Gastrocnemius medialis (tissue), 3 donors: Measurements from ENCODE around the genes DAG1, BSN, GMPPB and GNAI2.

DNA sequence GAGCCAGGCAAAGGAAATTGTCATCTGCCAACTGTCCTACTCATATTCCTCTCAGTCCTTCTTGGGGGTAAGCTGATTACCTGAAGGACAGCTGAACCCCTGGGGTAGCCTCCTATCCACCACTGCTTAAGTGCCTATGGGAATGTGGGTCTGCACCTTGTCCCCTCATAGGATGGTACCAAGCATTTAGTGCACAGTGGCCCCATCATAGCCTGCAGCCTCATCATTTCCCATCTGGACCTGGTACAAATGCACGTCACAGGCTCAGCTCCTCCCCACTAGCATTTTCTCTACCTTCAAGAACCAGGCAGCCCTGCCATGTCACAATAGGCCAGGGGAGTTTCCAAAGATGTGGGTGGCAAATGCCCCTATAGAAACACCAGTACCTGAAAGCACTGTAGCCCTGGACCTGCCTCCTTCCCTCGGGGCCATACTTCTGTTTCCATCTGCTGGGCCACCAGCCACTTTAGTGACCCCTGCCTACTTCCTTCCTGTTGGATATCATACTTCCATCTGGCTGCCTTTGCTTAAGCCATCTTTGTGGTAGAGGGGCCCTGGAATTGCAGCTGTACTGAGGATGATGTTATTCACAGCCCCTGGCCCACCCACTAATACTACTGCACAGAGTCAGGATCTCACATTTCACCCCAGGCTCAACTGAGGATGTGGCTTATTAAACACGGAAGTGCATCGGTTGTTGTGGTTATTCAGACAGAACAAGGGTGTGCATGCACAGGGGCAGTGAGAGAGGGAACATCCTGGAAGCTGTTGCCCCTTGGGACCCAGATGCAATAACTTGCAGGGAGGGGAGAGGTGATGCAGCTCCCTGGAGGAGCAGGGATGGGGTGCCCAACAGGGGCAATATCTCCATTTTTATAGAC is 3.8 kb downstream of the TCTA start:
- PRO-cap: no peak
- RAMPAGE, long total RNA, 3 experiments: no peak in any of the 3 experiments

DNA sequence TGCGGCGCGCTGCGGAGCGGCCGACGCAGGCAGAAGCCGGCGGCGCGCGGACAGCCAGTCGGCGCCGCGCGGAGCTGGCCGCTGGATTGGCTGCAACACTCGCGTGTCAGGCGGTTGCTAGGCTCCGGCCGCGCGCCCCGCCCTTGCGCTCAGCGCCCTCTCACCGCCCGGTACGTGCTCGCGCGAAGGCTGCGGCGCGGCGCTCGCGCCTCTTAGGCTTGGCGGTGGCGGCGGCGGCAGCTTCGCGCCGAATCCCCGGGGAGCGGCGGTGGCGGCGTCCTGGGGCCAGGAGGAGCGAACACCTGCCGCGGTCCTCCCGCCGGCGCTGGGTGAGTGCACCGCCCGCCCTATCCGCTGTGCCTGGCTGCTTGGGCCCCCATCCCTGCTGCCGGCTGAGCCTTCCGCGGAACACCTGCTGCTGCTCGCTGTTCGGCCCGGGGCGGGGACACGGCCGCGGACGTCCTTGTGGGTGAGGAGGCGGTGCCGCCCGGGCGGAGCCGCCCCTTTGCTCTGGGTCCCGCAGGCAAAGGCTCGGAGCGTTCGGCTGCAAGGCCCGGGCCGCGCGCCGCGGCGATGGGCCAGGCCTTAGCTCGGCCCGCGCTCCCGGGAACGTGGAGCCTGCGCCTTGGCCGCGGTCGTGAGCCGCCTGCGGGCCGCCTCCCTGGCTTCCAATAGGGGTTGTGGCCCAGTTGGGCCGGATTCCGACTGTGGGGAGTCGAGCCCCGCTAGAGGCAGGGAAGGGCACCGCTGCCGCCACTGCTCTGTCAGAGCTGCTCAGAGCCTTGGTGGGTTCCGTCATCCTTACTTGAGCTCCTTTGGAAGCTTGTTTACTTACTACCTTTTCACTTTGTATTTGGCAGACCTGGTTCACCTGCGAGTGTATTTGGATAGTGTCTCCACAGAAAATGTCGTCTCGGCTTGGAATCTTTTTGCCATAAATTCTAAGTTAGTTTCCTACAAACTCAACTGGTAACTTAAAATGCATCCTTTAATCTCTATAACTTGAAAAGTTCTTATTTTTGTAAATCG is at the start of gene DAG1:
Gene DAG1, plus strand, starts transcription at position 163 of the 1,029 bp plus-strand sequence.
- PRO-cap: bidirectional peak, plus-strand start at position 32 of the sequence, minus-strand start outside the sequence; bidirectional peak, plus-strand start at position 526 of the sequence, minus-strand start at position 394 of the sequence
- RAMPAGE, long total RNA, 3 experiments: no peak in any of the 3 experiments

DNA sequence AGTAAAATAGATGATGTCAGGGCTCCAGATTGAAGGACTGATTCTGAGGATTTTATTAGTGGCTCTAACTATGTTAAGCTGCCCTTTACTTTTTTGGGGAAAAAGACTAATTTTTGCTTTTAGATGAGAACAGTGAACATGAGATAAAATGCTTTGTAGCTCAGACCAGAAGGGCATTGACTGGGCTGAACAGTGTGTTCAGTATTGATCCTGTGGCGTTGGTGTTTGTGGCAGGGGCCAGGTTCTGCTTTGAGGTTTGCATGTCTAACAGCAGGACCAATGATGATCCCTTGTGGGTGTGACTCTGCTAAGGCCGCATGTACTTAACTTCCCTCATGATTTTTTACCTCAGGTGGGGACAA is 34.5 kb upstream of the BSN start:
- PRO-cap: no peak
- RAMPAGE, long total RNA, 3 experiments: no peak in any of the 3 experiments

DNA sequence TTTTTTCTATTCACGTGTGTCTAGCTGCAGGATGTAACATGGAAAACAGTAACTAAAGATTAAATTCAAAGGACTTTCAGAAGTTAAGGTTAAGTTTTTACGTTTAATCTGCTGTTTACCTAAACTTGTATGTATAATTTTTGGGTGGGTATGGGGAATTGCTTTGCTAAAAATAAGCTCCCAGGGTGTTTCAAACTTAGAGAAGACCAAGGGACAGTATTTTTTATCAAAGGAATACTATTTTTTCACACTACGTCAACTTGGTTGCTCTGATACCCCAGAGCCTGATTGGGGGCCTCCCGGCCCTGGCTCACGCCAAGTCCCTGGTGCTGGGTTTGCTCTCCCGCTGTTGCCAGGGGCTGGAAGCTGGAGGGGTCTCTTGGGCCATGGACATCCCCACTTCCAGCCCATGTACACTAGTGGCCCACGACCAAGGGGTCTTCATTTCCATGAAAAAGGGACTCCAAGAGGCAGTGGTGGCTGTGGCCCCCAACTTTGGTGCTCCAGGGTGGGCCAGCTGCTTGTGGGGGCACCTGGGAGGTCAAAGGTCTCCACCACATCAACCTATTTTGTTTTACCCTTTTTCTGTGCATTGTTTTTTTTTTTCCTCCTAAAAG is 20.6 kb upstream of the BSN start:
- PRO-cap: no peak
- RAMPAGE, long total RNA, 3 experiments: no peak in any of the 3 experiments

DNA sequence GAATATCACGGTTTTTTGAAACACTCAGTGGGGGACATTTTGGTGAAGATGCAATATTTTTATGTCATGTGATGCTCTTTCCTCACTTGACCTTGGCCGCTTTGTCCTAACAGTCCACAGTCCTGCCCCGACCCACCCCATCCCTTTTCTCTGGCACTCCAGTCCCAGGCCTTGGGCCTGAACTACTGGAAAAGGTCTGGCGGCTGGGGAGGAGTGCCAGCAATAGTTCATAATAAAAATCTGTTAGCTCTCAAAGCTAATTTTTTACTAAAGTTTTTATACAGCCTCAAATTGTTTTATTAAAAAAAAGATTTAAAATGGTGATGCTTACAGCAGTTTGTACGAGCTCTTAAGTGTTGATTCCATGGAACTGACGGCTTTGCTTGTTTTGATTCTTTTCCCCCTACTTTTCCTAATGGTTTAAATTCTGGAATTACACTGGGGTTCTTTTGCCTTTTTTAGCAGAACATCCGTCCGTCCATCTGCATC is 20.0 kb upstream of the BSN start:
- PRO-cap: no peak
- RAMPAGE, long total RNA, 3 experiments: no peak in any of the 3 experiments

GRCh38 chr3:49553758-49554683 is at the start of gene BSN:
TSS of gene BSN (plus strand) at chr3:49554477.
- PRO-cap: bidirectional peak, plus-strand start at chr3:49554474, minus-strand start at chr3:49554330
- RAMPAGE, long total RNA, 3 experiments: no peak in any of the 3 experiments

- PRO-cap: no peak
- RAMPAGE, long total RNA, 3 experiments: no peak in any of the 3 experiments
Observed at GRCh38 chr3:49666507-49667028, 7.6 kb upstream of the APEH start.

DNA sequence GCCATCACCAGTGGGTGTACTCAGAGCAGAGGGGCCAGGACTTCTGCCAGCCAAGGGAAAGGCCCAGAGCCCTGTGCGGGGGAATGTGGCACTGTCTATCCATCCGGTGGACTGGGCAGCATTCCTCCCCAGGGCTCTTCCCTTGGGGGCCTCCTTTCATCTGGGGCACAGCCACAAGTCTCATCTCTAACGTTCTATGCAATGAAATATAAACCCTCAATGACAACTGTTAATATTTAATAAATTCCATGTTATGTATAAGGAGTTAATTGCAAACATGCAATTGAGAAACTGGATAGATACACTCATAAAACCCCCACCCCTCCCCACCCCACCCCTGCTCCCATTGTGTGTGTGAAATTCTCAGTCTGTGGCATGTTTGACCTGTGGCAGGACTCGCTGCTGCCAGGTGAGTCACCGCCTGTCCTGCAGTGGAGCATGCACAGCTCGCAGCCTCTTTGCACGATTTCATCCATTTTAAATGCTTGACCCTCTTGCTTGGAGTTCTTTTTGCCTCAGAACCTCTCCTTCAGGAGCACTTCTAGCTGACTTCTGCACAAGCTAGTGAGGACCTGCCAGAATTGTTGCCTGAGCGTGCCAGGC is 5.4 kb upstream of the APEH start:
- PRO-cap: no peak
- RAMPAGE, long total RNA, 3 experiments: no peak in any of the 3 experiments

- PRO-cap: no peak
- RAMPAGE, long total RNA, 3 experiments: no peak in any of the 3 experiments
Observed at GRCh38 chr3:49691392-49691741, 2.0 kb downstream of the RNF123 start.

- PRO-cap: no peak
- RAMPAGE, long total RNA, 3 experiments: no peak in any of the 3 experiments
Observed at GRCh38 chr3:49720149-49720869, 825 bp upstream of the AMIGO3 start.

GRCh38 chr3:49723665-49724625 is at the start of gene GMPPB:
TSS of gene GMPPB (minus strand) at chr3:49723951.
- PRO-cap: bidirectional peak, plus-strand start at chr3:49724219, minus-strand start at chr3:49723950
- RAMPAGE, long total RNA, 3 experiments: start-site peak on the minus strand in 2 of 3 experiments, at chr3:49723928-49723956 at its widest, 43 to 96 reads per replicate

DNA sequence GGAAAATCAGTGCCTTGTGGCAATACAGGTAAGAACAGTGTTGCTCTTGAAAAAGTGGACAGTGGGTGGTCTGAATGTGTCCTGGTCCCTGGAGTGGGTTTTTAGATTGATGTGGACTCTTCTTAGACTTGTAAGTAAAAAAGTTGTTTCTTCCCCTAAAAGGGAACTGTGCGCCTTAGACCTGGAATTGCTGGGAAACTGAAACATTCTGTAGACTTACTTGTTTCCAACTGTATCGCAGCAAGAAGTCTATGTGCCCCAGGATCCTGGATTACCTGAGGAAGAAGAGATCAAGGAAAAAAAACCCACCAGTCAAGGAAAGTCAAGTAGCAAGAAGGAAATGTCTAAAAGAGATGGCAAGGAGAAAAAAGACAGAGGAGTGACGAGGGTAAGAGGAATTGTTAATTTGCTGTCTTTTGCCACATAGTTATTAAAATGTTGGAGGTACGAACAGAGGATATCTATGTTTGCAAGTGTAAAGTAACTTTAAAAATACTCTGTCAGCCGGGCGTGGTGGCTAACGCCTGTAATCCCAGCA is 26.9 kb upstream of the RBM5 start:
- PRO-cap: no peak
- RAMPAGE, long total RNA, 3 experiments: no peak in any of the 3 experiments

GRCh38 chr3:50102102-50102887 is 13.6 kb downstream of the RBM5 start:
- PRO-cap: no peak
- RAMPAGE, long total RNA, 3 experiments: no peak in any of the 3 experiments

GRCh38 chr3:50157743-50158572 is 2.8 kb downstream of the SEMA3F start:
- PRO-cap: no peak
- RAMPAGE, long total RNA, 3 experiments: no peak in any of the 3 experiments

- PRO-cap: no peak
- RAMPAGE, long total RNA, 3 experiments: no peak in any of the 3 experiments
Observed at GRCh38 chr3:50173624-50174229, 17.7 kb upstream of the GNAT1 start.

DNA sequence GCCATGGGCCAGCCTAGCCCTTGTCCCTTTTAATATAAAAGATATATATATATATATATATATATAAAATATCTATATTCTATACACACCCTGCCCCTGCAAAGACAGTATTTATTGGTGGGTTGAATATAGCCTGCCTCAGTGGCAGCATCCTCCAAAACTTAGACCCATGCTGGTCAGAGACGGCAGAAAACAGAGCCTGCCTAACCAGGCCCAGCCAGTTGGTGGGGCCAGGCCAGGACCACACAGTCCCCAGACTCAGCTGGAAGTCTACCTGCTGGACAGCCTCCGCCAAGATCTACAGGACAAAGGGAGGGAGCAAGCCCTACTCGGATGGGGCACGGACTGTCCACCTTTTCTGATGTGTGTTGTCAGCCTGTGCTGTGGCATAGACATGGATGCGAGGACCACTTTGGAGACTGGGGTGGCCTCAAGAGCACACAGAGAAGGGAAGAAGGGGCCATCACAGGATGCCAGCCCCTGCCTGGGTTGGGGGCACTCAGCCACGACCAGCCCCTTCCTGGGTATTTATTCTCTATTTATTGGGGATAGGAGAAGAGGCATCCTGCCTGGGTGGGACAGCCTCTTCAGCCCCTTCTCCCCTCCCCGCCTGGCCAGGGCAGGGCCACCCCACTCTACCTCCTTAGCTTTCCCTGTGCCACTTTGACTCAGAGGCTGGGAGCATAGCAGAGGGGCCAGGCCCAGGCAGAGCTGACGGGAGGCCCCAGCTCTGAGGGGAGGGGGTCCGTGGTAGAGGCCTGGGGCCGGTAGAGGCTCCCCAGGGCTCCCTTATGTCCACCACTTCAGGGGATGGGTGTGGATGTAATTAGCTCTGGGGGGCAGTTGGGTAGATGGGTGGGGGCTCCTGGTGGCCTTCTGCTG is 3.0 kb upstream of the GNAT1 start:
- PRO-cap: no peak
- RAMPAGE, long total RNA, 3 experiments: no peak in any of the 3 experiments

- PRO-cap: bidirectional peak, plus-strand start at chr3:50236204, minus-strand start at chr3:50235801
- RAMPAGE, long total RNA, 3 experiments: no peak in any of the 3 experiments
Observed at GRCh38 chr3:50235488-50236731, at the start of gene GNAI2. TSS of gene GNAI2 (plus strand) at chr3:50236204.

DNA sequence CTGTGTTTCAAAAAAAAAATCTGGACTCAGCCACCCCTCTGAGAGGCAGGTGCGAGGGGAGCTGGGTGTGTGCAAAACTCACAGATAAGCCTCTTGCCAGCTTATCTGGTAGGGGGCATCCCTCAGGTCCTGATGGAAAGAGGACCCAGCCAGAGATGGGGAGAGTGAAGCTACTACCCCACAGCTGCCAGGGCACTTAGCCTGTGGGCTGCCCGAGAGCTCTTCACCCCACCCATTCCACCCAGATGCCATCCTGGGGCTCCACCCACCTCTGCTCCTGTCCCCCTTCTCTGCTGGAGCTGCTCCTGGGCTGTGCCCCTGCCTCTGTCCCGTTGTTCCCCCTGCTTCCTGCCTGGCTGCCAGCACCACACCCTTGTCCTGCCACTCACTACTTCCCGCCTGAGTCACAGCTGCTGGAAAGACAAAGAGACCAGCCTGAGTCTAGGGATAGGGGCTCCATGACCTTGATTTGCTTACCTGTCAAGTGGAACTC is 12.3 kb downstream of the GNAI2 start:
- PRO-cap: bidirectional peak, plus-strand start at position 402 of the sequence, minus-strand start at position 314 of the sequence
- RAMPAGE, long total RNA, 3 experiments: no peak in any of the 3 experiments

DNA sequence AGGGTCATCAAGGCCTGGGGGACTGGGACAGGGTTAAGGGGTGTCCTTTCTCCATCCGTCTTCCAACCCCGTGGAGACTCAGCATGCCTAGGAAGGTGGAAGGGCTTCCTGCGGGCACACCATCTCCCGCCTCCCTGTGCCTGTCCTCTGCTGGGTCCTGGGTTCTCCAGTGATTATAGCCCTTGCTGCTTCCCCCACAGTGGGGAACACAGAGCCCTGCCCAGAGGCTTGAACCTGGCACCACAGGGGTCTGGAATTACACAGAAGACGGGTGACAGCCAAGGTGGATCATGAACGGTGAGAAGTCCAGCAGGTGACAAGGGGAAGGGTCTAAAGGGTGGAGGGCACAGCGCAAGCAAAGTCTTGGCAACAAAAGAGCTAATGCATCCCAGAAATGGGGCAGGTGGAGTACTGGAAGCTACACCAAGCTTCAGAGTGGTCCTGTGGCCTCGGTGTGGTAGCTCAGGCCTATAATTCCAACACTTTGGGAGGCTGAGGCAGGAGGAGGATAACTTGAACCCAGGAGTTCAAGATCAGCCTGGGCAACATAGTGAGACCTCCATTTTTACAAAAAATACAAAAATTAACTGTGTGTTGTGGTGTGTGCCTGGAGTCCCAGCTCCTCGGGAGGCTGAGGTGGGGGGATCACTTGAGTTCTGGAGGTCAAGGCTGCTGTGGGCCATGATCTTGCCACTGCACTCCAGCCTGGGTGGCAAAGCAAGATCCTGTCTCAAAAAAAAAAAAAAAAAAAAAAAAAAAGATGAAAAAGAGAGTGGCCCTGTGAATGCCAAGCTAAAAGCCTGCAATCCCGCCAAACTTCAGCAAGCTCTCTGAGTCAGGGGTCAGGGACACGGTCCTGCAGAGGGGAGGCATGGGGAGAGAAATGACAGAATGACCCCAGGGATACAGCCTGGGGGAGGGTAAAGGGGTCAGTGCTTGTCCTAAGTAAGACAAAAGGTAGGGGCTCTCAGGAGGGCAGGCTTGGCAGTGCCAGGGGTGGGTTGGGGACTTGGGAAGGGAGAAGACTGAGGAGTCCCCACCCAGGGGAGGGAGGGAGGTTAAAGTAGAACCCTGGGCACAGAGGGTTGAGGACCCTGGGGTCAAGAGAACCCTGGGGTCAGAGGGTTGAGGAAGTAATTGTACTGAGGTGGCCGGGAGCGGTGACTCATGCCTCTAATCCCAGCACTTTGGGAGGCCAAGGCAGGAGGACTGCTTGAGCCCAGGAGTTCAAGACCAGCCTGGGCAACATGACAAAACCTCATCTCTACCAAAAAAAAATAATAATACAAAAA is 5.7 kb upstream of the SEMA3B start:
- PRO-cap: no peak
- RAMPAGE, long total RNA, 3 experiments: no peak in any of the 3 experiments

DNA sequence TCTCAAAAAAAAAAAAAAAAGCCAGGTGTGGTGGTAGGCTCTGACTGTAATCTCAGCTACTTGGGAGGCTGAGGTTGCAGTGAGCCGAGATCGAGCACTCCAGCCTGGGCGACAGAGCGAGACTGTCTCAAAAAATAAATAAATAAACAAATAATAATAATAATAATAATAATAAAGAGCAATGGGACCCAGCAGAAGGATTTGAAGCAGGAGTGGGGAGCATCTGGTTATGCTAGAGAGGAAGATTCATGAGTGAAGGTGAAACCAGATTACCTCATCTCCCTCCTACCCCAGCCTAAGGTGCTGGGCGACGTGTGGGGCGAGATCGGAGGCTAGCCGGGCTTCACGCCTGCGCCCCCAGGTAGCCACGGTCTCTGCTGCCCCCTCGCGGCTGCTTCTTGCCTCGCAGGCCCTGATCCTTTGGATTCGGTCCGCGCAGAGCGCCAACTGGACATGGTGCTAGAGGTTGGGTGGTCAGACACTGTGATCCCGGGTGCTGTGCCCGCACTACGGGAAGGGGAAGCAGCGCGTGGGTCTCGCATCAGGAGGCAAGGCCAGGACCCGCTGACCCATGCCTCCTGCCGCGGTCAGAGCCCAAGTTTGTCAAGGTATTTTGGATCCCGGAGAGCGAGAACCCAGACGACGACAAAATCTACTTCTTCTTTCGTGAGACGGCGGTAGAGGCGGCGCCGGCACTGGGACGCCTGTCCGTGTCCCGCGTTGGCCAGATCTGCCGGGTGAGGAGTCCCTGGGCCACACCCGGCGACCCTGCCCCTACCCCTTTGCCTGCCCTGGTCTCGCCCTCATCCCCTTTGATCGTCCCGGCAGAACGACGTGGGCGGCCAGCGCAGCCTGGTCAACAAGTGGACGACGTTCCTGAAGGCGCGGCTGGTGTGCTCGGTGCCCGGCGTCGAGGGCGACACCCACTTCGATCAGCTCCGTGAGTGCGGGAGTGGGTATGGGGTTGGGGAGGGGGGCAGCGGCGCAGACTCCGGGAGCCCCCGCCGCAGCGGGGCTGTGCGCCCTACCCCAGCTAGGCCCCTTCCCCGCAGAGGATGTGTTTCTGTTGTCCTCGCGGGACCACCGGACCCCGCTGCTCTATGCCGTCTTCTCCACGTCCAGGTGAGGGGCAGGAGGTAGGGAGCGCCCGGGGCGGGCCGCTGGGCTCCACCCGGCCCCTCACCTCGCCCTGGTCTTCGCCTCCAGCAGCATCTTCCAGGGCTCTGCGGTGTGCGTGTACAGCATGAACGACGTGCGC is 4.2 kb downstream of the SEMA3B start:
- PRO-cap: no peak
- RAMPAGE, long total RNA, 3 experiments: no peak in any of the 3 experiments